Mammary microvascular endothelial cell (primary cell): ENCODE measurements around the gene SALL4.

DNA sequence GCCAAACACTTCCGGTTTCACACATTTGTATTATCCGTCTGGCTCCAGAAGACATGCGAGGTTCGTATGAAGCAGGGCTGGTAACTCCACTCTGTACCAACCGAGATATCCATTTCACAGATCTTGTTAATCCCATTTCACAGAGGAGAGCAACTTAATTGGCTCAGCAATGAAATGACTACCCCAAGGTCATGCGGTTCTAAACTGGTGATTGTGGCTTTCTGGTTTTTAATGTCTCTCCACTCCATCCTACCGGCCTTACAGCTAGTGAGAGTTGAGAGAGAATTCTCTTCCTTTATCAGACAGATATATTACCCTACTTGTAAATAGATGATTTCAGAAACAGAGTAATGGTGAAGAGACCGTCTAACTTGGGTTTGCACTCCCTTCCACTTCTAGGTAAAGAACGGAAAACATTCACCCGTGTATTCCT, 61.4 kb upstream of the KCNG1 start:
- RAMPAGE, long total RNA, result no peak

- RAMPAGE, long total RNA, result no peak
Measured at GRCh38 chr20:51469051-51469467, 73.5 kb downstream of the NFATC2 start.

DNA sequence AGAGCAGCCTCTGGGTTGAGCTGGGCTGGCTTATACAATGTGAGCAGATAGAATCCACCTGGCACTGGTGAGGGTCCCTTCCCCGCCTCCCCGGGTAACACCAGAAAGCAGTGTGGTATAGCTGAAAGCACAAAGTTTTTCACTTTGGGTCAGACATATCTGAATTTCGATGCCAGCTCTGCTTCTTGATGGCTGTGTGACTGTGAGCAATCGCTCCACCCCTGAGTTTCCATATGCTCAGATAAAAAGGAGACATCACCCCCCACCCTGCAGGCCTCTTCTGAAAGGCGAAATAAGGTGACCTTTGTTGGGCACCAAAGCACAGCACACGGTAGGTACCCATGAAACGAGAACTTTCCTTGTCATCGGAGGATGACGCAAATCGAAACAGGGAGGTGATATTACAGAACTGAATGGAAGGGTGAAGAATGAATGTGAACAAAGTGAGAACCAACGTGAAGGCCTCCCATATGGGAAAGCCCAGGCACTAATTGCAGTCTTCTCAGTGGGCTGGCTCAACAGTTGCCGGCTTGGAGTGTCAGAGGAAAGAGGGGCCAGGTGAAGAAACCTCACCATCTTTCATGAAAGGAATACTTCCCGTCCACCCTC, 61.9 kb downstream of the NFATC2 start:
- RAMPAGE, long total RNA, result no peak

DNA sequence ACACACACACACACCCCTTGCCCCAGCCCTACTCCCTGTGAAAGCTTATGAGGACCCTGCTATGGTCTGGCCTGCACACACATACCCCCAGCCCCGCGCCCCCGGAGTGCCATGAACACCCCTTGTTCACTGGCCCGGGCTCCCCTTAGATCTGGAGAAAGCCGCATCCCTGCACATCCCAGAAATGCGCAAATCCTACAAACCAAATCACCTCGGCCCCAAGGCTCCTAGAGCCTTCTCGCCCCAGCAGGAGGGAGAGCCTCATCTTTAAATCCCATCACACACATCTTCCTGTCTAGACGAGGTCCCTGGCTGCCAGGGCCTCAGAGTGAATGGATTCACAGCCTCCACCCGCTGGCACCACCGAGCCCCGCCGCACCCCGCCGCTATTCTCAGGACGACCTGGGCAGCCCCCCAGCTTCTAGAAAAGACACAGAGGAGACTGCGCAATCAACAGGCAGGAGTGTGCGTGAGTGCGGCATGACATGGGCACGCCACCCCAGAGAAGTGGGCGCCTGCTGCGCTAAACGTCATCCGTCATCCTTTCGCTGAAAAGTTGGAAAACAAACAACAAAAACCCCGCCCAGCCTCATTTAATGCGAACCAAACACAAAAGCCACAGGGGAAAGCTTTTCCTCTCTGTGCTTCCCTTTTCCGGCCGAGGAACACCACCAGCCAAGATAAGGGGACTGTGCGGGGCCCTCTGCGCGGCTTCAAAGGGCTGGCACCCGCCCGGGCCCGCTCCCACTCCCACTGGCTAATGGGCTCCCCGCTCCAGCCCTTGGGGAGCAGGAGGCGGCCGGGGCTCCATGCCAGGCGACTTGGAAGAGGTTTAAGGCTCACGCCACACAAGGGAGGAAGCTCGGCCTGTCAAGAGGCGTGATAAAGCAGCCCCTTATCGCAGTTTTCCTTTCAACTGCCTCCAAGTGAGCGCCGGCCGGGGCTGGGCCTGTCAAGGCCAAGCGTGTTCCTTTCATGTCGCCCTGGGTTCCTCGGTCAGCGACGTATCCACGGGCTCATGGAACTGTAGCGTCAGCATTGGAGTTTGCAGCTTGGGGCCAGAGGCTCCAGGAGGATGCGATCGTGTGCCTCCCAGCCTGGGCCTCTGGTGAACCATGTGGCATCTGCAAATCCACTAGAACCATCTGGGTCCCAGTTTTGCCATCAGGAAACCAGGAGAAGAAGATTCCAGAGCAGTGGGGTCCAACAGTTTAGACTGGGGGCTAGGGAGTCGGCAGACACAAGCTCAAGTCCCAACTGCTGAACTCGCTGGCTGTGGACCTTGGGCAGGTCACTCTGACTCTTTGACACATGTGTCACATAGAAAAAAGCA, 50.1 kb downstream of the NFATC2 start:
- RAMPAGE, long total RNA, result no peak

DNA sequence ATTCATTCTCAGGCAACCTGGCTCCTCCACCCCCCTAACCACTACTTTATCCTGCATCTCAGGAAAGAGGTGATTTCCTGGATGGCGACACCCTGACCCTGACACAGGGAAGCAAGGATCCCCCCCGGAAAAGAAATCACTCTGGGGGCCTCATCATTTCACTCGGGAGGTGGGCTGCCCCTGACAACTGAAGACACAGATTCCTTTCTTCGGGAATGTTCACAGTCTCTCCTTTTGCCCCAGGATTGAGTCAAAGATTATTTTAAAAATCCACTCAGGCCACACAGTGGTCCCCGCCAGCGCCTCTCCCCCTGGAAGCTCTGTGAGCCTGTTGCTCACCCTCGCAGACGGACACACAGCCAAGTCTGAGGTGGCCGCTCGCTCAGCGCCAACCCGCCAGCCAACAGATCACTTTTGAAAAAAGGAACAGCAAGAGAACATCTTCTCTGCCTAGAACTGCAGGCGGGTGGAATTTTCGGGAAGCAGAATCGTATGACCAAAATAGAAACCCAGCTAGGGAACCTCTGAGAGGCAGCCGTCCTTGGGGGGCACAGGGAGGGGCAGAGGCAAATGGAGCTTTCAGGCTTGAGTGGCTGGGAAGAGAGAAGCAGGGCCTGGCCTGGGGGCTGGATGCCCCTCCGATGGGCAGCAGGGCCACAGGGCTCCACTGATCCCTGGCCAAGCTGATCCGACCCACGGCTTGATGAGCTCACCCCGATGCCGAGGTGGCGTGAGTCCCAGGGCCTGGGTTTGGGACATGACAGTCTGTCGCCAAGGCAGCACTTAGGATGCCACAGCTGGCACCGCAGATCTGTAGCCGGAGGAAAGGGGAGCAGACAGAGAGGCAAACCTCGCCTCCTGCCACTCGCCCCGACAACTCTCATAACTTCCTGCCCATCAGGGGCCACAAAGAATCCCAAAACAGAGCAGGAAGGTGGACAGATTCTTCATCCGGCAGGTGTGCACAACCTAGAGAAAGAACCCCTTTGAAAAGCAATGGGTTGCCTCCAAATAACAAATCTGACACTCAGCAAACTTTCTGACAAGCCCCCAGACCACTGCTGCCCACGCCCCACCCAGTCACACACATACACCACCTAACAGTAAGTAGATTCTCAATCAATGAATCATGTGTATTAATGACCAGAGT, 9.9 kb downstream of the NFATC2 start:
- RAMPAGE, long total RNA, result no peak

DNA sequence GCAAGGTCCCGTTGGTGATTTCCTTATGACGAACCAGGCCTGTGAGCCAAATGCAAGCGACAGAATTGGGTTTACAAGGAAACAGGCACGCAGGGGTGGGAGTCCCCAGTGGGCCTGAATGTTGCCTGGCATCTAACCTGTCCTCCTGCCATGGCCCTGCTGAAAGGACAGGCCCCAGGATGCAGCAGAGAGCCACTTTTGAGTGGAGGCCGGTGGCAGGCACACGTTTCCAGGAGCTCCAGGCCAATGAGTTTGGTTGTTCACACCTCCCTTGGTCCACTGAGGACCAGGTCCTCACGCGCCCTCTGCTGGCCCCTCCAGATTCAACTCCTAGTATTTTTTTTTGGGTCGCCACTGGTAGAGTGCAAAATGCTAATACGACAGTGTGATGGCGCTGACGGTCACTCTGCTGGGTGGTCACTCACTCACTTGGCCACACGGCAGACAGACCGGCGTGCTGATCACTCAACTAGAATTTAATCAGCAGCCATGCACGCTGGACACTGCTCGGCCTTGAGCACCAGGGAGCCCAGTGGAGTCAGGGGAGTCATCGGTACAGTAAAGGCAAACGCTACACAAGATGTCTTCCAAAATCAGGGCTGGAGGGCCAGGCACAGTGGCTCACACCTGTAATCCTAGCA, 81.7 kb upstream of the NFATC2 start:
- RAMPAGE, long total RNA, result no peak

DNA sequence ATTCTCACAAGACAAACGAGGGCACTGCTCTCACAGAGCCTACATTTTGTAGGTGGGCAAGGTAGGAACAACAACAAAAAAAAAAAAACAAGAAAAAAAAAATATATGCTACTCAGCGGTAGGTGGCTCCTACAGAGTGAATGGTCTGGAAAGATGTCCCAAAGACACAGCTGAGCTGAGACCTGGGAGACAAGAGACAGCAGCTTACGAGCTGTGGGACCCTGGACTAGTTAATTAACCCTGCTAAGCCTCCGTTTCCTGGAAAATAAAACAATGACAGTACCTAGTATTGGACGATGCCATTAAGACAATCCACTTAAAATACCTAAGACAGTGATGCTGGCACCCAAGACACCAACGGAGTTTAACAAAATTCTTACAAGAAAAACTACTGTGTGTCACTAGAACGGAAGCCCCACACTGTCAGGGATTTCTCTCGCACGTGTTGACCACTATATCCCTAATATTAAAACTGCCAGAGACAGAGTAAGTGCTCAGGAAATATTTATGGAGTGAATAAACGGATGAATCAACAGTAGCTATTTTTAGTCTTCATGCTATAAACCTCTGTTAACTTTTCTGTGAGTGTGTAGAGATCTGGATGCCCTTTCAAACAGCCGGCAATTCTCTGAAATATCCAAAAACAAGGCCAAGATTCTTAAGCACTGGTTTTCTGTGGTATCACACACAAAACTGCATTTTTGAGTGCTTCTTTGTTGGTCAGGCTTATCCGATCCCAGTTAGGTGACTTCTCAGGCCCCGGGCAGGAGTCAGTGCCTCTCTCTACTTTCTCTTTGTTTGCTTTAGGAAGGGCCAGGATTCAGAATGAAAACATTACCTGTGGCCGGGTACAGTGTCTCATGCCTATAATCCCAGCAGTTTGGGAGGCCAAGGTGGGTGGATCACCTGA, 16.0 kb downstream of the ATP9A start:
- RAMPAGE, long total RNA, result no peak

DNA sequence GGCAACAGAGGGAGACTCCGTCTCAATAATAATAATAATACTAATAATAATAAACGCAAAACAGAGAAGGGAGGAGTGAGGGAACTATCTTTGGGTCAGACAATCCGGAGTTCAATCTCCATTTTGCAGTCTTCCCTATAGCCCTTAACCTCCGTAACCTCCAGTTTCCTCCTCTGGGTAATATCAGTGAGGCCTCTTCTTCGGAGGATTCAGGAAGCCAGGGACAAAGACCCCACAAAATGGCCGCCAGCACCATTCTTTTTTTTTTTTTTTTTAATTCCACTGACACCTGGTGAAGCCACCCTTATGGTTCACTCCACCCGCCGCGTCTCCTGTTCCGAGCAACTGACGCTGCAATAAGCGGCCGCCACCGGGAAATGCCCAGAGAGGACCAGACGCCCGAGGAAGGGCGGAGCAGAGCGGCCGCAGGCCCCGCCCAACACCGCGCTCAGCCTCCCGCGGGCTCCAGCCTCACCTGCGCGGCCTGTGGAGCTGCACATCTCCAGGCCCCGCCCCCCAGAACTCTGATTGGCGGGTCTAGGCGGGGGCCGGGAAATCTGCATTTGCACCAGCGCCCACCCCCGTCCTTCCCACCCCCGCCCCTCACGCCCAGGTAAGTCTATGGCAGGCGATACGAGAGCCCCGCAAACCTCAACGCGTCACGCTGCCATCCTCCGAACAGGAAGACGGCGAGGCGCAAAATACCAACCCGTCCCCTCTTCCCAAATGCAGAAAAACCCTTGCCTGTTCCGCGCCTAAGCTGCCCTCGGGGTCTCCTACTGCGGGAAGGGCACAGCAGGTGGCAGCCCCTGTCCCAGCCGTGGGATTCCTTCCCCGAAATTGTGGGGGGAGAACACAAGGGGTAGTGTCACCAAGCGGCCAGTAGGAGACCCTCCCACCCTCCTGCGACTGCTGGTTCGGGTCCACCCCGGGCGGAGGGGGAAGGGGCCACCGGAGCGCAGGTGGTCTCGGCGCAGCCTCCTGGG, 1.1 kb downstream of the ATP9A start:
- RAMPAGE, long total RNA, result no peak

GRCh38 chr20:51800507-51801404, 1.6 kb downstream of the SALL4 start:
- RAMPAGE, long total RNA, result no peak

GRCh38 chr20:51802110-51802888, at the start of gene SALL4:
TSS of gene SALL4 (minus strand) at chr20:51802521.
- RAMPAGE, long total RNA, result no peak

GRCh38 chr20:52001093-52001441, 190.5 kb downstream of the ZFP64 start:
- RAMPAGE, long total RNA, result no peak

GRCh38 chr20:52190476-52191022, 1.0 kb downstream of the ZFP64 start:
- RAMPAGE, long total RNA, result no peak

GRCh38 chr20:52191915-52192891, 624 bp upstream of the ZFP64 start:
- RAMPAGE, long total RNA, result no peak

DNA sequence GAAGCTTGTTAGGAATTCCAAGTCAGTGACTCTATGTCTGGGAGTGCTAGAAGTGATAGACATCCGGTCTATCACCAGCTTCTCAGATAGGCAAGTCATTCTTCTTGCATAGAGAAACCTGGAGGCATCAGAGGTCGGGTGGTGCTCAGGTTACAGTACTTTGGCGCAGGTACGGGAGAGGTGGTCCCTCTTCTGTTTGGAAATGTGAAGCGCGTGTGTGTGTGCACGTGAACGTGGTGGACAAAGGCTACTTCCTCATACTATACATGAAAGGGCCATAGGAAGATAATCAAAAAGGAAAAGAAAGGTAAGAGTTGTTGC, 299.2 kb upstream of the ZFP64 start:
- RAMPAGE, long total RNA, result no peak

DNA sequence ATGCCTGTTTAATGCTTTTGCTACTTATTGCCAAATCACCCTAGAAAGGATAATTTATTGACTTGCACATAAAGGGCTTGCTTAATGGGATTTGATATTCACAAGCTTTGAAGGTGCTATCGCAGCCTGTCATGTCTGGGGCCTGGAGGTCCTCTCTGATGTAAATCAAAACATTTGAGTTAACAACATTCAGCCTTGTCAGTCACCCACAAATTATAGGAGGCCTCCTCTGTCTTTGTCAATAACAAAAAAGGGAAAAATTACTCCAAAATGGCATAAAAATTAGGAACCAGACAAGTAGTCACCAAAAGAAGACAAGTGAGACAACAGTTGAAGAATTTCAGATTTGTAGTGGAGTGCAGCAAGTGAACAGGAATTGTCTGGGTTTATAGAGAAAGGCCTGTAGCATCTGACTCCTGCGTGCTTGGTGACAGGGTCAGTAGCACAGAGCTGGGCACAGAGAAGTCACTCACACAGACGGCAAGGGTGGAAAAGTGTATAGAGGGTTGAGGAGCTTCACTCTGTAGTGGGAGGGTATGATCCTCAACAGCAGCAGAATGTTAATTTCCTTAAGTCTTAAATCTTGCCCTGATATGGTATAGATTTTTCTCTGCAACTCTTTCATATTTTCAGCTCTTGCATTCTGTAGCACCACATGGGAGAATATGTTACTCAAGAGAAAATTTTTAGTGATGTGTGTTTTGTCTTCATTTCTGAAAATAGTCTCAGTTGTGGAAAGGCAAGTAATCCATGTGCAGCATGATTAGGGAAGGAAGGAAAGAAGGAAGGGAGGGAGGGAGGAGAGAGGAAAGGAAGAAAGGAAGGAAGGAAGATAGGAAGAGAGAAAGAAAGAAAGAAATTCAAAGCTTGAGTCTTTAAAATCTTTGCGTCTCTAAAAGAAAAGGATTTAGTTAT, 59.2 kb downstream of the TSHZ2 start:
- RAMPAGE, long total RNA, result no peak

GRCh38 chr20:53081157-53081668, 109.1 kb downstream of the TSHZ2 start:
- RAMPAGE, long total RNA, result no peak

GRCh38 chr20:53395193-53395851, 198.3 kb downstream of the ZNF217 start:
- RAMPAGE, long total RNA, result no peak

DNA sequence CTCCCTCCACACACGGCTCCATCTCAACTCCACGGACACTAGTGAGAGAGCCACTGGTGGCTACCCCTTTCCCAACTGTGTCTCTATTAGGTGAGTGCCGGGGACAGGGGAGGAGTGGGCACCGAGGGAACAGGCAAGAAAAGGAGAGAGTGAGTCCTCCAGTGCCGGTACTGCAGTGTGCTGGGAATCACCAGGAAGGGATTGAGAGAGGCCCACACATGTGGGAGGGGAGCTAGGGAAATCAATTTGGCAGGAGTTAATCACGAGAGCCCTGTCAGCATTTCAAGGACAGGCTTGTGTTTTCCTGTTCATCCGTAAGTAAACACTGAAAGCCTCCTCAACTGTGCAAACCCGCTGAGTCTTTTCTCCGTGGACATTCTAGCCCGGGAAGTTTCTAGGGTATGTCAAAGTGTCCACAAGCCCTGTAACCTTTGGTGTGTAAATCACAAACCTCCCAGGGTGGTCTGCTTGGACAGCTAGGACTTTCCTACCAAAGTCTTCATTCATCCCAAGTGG, 149.3 kb downstream of the ZNF217 start:
- RAMPAGE, long total RNA, result no peak

- RAMPAGE, long total RNA, result no peak
Measured at GRCh38 chr20:53595801-53596083, 2.1 kb upstream of the ZNF217 start.

- RAMPAGE, long total RNA, result no peak
Measured at GRCh38 chr20:53596084-53596956, 2.7 kb upstream of the ZNF217 start.